Adrenal gland (tissue), 7 donors: ENCODE data around the genes OR5T1, OR8K1, LRRC55, CLP1, OR5B21, LPXN and GLYAT.

DNA sequence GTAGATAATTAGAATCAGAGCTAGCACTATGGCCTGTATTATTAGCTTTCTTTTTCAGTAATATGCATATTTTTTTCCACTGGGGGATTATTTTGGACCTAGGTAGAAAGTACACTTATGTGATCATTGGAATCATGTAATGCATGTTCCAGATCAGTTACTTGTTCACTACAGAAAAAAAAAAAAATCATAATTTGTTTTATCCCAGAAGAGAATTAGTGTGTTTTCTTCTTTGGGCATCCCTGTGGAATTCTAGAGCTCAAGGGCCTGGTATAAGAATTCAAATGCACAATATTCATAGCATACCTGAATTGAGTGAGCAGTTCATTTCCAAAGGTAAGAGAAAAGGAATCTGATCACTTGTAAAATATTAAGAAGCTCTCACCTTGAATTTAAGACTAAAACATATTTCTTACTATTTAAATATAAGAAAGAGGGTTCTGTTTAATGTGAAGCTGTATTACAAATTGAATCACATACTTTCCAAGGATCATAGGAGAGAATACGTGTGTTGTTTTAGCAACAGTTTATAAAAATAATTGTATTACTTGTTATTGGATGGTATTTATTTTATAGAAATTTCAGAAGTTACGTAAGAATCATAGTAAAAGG is at the start of gene OR5T1:
OR5T1 (plus strand) TSS at position 318 of the 612 bp plus-strand sequence.
- PRO-cap, 3 experiments: no peak in any of the 3 experiments
- RAMPAGE, long total RNA, 4 experiments: no peak in any of the 4 experiments
- RRBS: no CpG with 5 or more reads among the region's 2 CpGs

DNA sequence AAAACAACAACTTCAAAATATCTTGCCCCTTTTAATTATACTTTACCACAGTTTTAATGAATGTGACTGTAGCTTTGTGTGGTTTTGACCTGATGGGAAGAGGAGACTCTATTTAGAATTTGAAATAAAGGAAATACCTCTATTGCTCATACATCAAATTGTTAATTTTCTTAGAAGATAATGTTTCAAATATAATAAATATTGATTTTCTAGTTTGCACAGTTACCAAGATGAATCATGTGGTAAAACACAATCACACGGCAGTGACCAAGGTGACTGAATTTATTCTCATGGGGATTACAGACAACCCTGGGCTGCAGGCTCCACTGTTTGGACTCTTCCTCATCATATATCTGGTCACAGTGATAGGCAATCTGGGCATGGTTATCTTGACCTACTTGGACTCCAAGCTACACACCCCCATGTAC is at the start of gene OR8K1:
OR8K1 (plus strand) TSS at position 231 of the 428 bp plus-strand sequence.
- PRO-cap, 3 experiments: no peak in any of the 3 experiments
- RAMPAGE, long total RNA, 4 experiments: no peak in any of the 4 experiments
- RRBS: no CpG with 5 or more reads among the region's 1 CpG

- PRO-cap, 3 experiments: no peak in any of the 3 experiments
- RAMPAGE, long total RNA, 4 experiments: no peak in any of the 4 experiments
- RRBS: 77% methylated on average over 2 of the region's 6 CpGs
Observed at GRCh38 chr11:57181637-57182104, at the start of gene LRRC55. TSS of gene LRRC55 (plus strand) at chr11:57181953.

DNA sequence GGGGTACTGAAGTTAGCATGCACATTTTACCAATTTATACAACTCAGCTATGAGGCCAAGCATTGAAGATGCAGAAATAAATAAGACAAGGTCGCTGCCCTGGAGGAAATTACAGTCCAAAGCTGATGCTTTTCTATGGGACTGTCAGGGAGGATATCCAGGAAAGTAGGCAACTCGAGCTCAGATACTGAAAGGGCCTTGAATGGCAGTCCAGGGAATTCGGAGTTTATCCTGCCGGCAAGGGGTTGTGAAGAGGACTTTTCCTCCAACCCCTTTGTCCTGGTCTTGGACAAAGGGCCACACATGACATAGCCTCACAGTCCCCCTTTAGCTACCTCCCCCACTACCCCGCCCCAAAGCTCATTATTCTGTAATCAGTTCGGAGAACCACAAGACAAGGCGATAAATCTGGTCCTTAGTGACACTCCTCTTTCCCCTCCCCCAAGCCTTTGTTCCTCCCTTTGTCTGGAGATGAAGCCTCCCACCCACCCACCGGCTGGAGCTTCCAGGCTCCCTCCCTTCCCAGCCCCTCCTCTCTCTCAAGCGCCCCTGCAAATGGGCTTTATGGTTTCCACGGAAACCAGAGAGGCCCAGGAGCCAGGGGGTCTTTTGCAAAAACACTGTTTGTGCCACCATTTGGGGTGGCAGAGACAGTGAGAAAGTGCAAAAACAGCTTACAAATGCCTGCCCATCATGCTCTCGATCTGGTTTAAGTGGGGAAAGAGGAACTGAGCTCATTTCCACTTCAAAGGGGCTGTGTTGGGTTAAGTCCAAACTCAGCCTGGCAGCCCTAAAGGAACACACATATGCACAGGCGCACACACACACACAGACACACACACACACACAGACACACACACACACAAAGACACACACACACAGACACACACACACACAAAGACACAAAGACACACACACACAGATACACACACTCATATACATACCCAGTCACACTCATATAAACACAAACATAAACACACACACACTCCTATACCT is 23.7 kb downstream of the APLNR start:
- PRO-cap, 3 experiments: no peak in any of the 3 experiments
- RAMPAGE, long total RNA, 4 experiments: no peak in any of the 4 experiments
- RRBS: no CpG with 5 or more reads among the region's 12 CpGs

- PRO-cap, 3 experiments: peak in 3 of 3 experiments; most common plus-strand start chr11:57278071 (in 1); most common minus-strand start chr11:57277964 (in 2)
- RAMPAGE, long total RNA, 4 experiments: no peak in any of the 4 experiments
- RRBS: no CpG with 5 or more reads among the region's 17 CpGs
Observed at GRCh38 chr11:57277653-57278775, 41.0 kb upstream of the APLNR start.

- PRO-cap, 3 experiments: no peak in any of the 3 experiments
- RAMPAGE, long total RNA, 4 experiments: no peak in any of the 4 experiments
- RRBS: no CpG with 5 or more reads among the region's 9 CpGs
Observed at GRCh38 chr11:57326609-57327207, 2.0 kb upstream of the TNKS1BP1 start.

DNA sequence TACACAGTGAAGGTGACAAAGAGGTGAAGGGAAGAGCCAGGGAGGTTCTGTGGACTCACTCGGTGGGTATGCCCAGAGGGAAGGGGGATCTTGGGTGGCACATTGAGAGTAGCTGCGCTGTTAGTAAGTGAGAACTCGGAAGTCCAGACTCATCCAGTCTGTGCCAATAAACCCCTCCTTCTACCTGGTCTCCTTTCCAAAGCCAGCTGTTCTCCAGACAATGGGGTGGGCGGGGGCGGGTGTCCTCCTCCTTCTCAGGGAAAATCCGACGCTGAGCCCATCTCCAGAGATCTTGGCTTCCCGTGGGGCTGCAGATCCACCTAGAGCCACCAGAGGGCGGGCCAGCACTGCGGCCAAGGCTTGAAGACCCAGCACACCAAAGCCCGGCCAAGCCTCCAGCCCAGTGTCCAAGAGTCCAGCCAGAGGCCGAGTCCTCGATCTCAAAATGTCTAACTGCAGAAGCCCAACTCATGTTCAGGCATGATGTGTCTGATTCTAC is 3.1 kb upstream of the RTN4RL2 start:
- PRO-cap, 3 experiments: peak in 1 of 3 experiments; most common plus-strand start position 403 of the sequence (in 1)
- RAMPAGE, long total RNA, 4 experiments: no peak in any of the 4 experiments
- RRBS: no CpG with 5 or more reads among the region's 13 CpGs

GRCh38 chr11:57474084-57474410 is 13.7 kb downstream of the RTN4RL2 start:
- PRO-cap, 3 experiments: no peak in any of the 3 experiments
- RAMPAGE, long total RNA, 4 experiments: no peak in any of the 4 experiments
- RRBS: no CpG with 5 or more reads among the region's 7 CpGs

DNA sequence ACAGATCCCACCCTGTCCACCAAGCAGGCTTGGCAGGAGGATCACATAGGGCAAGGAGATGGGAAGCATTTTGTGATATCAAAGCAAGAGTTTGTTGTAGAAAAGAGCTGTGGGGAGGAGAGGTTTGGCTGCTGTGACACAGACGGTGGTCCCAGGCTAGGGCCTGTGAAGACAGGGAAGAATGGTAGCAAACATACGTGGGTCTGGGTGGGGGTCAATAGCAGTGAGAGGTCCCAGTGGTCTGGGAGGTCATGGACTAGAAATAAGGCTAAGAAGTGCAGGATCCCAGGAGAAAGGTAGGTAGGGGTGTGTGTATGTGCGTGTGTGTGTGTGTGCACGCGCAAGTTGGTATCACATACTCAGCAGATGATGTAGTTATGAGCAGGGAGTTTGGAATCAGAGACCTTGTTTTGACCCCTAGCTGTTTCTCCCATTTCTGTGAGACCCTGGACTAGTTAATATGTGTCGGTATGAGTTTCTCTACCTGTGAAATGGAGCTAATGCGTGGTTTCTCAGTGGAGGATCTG is 1.2 kb downstream of the SERPING1 start:
- PRO-cap, 3 experiments: no peak in any of the 3 experiments
- RAMPAGE, long total RNA, 4 experiments: no peak in any of the 4 experiments
- RRBS: no CpG with 5 or more reads among the region's 7 CpGs

DNA sequence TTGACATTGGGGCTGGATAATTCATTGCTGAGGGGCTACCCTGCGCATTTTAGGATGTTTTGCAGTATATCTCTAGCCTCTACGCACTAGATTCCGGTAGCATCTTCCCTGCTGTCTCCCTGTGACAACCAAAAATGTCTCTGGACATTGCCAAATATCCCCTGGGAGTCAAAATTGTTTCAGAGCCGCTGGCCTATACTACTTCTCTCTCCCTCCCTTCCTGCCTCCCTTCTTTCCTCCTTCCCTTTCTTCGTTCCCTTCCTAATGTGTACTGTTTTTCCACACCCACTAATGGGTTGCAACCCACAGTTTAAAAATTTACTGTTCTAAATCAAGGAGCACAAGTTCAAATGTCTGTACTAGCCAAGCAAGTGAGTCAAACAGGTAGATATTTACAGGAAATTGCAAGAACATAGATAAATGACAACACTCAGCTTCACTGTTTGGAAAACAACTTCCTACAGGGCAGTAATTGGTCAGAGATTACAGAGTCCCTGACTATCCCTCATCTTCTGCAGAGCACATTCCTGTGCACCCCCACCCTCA is 1.7 kb downstream of the SERPING1 start:
- PRO-cap, 3 experiments: no peak in any of the 3 experiments
- RAMPAGE, long total RNA, 4 experiments: no peak in any of the 4 experiments
- RRBS: no CpG with 5 or more reads among the region's 5 CpGs

- PRO-cap, 3 experiments: no peak in any of the 3 experiments
- RAMPAGE, long total RNA, 4 experiments: no peak in any of the 4 experiments
- RRBS: no CpG with 5 or more reads among the region's 5 CpGs
Observed at GRCh38 chr11:57652688-57653318, 3.1 kb upstream of the YPEL4 start.

DNA sequence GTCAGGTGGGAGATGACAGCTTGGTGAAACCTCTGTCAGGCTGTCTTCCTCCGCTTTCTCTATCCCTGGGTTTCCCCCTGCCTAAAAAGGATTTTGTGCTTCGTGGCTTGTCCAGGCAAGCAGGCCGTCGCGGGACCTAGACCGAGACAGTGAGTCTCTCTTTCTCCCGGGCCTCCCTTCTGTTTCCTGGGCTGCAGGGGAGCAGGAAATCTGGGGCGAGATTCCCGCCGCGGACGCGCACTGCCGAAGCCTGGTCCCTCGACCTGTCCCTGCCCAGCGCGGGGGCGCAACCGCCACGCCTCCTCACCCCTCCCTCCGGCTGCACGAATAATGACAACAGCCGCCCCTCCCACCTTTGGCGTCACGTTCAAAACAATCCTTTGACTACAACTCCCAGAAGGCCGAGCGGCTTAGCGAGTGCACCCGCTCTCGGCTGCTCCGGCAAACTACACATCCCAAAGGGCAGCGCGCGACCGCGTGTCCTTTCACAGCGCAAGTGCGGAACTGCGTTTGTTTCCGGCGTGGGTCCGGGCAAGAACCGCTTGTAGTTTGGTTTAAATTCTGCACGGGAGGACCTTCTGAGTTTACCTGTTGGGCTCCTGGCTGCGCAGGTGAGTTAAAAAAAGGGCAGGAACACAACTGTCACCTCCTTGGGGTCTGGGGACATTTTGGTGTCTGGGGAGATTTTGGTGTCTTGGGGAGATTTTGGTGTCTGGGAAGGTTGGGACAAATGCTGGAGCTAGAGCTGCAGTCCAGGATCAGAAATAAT is at the start of gene CLP1:
CLP1 (plus strand) TSS at position 513 of the 769 bp plus-strand sequence.
- PRO-cap, 3 experiments: peak in 3 of 3 experiments; most common plus-strand start position 513 of the sequence (in 3); most common minus-strand start position 242 of the sequence (in 2)
- RAMPAGE, long total RNA, 4 experiments: start-site peak on the plus strand in 3 of 4 experiments, centred at positions 516 to 522 of the sequence, 31 to 67 reads per replicate
- RRBS: under 1% methylated on average over 12 of the region's 45 CpGs

GRCh38 chr11:57668864-57669150 is 893 bp downstream of the ZDHHC5 start:
- PRO-cap, 3 experiments: no peak in any of the 3 experiments
- RAMPAGE, long total RNA, 4 experiments: no peak in any of the 4 experiments
- RRBS: no CpG with 5 or more reads among the region's 2 CpGs

GRCh38 chr11:57833073-57833461 is 71.5 kb downstream of the CTNND1 start:
- PRO-cap, 3 experiments: no peak in any of the 3 experiments
- RAMPAGE, long total RNA, 4 experiments: no peak in any of the 4 experiments
- RRBS: no CpG with 5 or more reads among the region's 3 CpGs

- PRO-cap, 3 experiments: no peak in any of the 3 experiments
- RAMPAGE, long total RNA, 4 experiments: no peak in any of the 4 experiments
- RRBS: no CpG with 5 or more reads among the region's 17 CpGs
Observed at GRCh38 chr11:58058282-58059256, 27.8 kb downstream of the OR6Q1 start.

GRCh38 chr11:58508007-58508481 is at the start of gene OR5B21:
TSS of gene OR5B21 (minus strand) at chr11:58508105.
- PRO-cap, 3 experiments: no peak in any of the 3 experiments
- RAMPAGE, long total RNA, 4 experiments: no peak in any of the 4 experiments
- RRBS: no CpG with 5 or more reads among the region's 1 CpG

DNA sequence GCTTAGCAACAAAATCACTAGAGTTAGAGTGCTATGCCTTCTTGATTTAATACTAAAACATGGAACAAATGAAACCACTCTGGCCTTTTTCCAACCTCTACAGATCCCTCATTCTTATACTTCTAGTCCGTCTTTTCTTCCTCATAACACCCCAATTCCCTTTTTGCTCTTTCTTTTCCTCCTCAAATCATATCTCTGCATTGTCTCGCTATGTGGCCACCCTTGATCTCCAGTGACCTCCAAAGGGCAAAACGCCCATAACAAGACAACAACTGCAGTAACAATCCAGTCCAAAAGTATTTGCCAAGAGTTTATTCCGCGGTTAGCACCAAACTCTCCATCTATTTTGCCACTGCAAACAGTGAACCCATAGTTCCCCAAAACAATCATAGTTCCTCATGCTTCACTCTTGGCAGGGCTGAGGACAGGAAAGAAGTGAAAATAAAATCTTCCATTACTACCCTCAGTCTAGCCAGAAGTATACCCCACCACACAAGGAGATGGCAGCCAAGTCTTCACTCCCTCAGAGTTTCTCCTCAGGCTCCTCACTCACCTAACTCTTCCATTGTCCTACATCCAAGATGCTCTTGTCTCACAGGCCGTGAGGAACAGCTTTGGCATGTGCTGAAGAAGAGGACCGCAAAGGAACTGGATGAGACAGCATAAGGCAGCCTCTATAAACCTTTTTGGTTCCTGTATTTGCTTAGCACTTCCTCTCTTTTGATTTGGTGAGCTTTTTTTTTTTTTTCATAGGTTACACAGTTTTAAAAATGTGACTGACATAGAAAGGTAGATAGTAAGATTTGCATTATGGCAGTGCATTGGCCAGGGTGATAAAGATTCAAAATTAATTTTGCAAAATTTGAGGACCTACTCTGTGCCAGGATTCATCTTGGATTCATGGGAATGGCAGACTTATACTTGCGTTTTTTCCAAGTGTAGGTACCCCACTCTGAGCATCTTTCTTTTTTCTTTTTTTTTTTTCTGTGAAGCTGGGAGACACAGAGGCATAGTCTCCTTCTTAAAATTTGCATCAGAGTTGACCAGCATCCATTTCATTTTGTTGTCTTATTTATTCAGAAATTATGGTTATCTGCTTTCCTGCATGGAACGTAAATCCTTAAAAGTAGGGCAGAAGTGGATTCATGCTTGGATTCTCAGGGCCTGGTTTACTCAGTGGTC is at the start of gene LPXN:
LPXN (minus strand) TSS at position 650 of the 1,182 bp plus-strand sequence.
- PRO-cap, 3 experiments: peak in 3 of 3 experiments; most common minus-strand start position 650 of the sequence (in 2)
- RAMPAGE, long total RNA, 4 experiments: start-site peak on the minus strand in 3 of 4 experiments, centred at positions 644 to 670 of the sequence, 43 to 105 reads per replicate
- RRBS: no CpG with 5 or more reads among the region's 9 CpGs

GRCh38 chr11:58579326-58580582 is 891 bp downstream of the ZFP91 start:
- PRO-cap, 3 experiments: peak in 3 of 3 experiments; most common plus-strand start chr11:58579748 (in 3); most common minus-strand start chr11:58579612 (in 3)
- RAMPAGE, long total RNA, 4 experiments: no peak in any of the 4 experiments
- RRBS: under 1% methylated on average over 25 of the region's 67 CpGs

GRCh38 chr11:58609715-58610650 is 12.5 kb upstream of the CNTF start:
- PRO-cap, 3 experiments: no peak in any of the 3 experiments
- RAMPAGE, long total RNA, 4 experiments: no peak in any of the 4 experiments
- RRBS: 90% methylated on average over 6 of the region's 8 CpGs

DNA sequence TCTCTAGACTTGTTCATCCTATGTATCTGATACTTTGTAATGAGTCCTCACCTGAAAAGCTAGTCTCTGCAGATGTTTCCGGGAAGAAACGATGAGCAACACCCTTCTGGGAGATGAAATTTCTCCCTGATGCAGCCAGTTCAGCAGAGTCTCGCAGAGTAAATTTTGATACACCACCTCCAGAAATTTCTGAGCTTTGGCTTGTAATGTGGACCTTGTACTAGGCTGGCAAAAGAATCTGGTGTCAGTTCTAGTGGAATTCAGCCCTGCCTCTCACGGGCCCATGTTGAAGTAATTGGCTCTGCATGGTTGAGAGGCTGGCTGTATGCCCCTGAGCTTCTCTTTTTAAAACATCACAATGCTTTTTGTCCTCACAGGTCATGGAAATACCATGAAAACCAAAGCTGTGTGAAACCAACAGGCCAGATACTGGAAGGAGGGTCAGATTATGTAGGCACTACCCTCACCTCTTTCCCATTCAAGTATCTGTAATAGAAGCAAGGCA is at the start of gene GLYAT:
GLYAT (minus strand) TSS at position 160 of the 505 bp plus-strand sequence.
- PRO-cap, 3 experiments: no peak in any of the 3 experiments
- RAMPAGE, long total RNA, 4 experiments: no peak in any of the 4 experiments
- RRBS: no CpG with 5 or more reads among the region's 4 CpGs